ENCODE measurements around a stretch of chr10.

DNA sequence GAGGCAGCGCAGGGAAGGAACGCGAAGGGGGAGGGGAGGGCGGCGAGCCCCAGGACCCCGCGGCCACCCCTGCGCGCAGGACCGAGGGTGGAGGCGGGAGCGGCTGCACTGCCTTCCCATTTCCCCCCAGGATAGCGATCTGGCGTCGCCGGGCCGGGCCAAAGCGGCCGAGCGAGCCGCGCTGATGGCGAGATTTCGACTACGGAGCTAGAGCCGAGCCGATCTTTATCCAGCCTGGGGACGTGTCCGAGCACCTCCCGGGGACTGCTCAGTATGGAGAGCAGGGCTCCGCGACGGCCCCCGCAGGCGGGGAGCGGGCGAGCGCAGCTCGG lies 563 bp upstream of the CRTAC1 start:
- PRO-cap, 2 experiments = no peak in any of the 2 experiments

DNA sequence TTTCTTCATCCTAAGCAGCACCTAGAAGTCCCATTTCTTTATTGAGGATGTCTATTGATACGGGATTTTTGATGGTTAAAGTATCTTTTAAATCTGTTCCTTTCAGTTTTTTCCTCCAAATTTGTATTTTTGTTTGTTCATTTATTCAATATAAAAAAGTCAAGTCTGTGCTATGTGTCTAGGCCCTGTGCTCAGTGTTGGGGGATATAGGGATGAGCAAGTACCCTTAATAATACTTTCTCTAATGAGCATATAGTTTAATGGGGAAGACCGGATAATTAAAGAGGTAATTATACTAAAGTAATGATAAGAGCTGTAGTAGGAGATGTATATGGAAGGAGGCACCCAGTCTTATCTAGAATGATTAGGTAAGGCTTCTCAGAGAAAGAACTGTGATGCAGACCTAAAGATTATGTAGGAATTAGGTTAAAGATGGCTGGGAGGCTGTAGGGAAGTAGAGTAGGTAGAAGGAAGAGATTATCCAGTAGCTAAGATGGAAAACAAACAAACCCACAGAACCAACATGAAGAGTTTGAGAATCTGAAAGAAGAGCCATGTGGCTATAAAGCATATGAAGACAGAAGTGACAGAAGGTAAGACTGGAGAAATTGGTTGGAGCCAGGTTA lies 50.7 kb downstream of the R3HCC1L start:
- PRO-cap, 2 experiments = no peak in any of the 2 experiments

GRCh38 chr10:98235328-98235557 lies 32.8 kb downstream of the LOXL4 start:
- PRO-cap, 2 experiments = no peak in any of the 2 experiments

- PRO-cap, 2 experiments = no peak in any of the 2 experiments
Observed at GRCh38 chr10:98316789-98317181, 48.8 kb upstream of the LOXL4 start.

- PRO-cap, 2 experiments = no peak in any of the 2 experiments
Observed at GRCh38 chr10:98403202-98403749, 11.7 kb downstream of the PYROXD2 start.

DNA sequence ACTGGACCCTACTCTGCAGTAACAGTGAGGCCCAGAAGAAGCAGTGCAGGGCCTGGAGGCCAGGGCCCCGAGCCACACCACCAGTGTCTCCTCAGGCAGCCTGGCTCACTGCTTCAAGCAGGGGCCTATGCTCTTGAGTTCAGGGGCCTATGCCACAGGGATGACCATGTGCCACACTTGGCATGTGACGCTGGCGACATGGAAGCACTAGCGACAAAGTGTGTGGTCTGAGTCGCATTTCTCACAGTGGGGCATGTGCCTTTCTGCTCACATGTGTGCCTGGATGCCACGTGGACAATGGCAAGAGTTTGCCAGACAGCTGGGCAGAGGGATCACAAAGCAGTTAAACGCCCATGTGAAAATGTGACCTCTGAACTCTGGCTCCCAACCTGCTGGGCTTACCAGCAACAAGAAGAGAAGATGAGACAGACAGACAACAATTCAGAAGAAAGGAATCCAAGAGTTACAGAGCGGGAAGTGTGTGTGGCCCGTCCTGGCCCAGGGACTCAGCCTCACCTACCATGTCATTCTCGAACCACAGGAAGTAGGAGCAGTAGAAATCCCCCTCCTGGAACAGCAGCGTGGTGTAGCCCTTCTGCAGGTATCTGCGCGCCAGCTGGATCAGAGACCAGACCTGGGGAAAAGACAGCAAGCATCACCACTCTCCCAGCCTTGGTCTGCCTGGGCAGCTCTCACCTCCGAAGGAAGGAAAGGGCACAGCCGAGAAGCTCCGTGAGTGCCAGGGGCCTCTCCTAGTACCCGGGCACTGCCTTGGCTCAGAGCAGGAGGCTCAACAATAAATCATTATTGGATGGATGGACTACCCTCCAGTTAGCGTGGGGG lies 4.8 kb upstream of the PYROXD2 start:
- PRO-cap, 2 experiments = no peak in any of the 2 experiments

- PRO-cap, 2 experiments = peak in 2 of 2 experiments; most common plus-strand start chr10:98467652 (in 1)
Observed at GRCh38 chr10:98467498-98467888, 20.8 kb upstream of the HPS1 start.

DNA sequence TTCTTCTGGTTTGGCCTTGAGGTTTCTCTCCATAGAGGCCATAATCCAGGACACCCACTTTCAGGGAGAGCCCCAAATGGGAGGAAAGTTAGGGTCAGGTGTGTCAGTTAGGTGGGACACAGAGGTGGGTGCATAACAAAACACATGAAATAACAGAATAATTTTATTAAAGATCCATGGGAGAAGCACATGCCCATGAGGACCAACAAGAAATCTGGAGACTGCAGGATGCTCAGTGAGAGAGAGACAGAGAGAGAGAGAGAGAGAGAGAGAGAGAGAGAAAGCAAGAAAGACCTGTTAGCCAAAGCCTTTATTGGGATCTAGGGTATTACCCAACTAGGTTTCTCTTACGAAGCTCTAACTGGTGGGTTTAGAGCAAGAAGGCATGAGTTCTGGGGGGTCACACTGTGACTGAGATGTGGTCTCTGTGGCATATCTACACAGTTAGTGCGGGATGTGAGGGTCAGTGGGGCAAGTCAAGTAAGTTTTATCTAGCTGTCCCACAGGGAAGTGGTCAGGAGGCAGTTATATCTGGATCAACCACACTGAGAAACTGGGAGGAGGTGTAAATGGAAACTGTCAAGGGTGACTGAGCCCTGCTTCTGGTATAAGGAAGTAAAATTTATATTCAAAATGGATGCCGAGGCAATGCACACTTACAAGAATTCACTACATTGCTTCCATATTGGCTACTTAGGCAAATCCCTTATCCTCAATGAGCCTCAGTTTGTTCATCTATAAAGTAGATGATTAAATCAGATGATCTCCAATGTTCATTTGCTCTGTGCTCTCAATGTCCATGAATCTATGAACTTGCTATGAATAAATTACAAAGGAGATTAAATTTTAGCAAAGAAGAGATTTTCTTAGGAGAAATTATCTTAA lies 331.5 kb upstream of the HPS1 start:
- PRO-cap, 2 experiments = no peak in any of the 2 experiments

- PRO-cap, 2 experiments = no peak in any of the 2 experiments
Observed at GRCh38 chr10:99357572-99358053, 28.5 kb downstream of the CNNM1 start.

DNA sequence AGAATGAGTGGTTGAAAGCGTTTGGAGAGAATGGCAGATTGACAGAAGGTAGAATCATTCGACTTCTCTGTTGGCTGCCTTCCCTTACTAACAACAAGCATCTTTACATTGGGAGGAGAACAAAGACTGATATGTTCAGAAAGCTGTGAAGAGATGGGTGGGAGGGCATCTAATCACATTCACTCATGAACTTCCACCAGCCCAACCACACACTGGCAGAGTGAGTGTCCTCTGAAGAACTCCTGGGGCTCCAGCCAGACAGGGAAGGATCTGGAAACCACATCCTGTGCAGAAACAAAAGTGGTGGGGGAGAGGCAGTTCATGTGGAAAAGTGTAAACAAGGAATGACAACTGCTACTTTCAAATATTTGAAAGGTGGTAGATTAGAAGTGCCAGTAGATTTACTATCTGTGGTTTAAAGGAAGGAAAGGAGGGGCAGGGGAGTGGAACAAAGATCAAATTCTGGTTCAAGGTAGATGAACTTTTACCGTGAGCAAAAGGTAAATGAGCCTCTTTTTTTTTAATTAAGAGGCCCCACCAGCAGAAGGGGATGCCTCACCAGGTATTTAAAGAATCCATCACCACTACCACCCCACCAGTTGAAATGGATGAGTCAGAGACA lies 34.6 kb downstream of the GOT1 start:
- PRO-cap, 2 experiments = no peak in any of the 2 experiments

- PRO-cap, 2 experiments = no peak in any of the 2 experiments
Observed at GRCh38 chr10:99426665-99427181, 3.7 kb downstream of the GOT1 start.

GRCh38 chr10:99434278-99434951 lies 4.0 kb upstream of the GOT1 start:
- PRO-cap, 2 experiments = no peak in any of the 2 experiments

- PRO-cap, 2 experiments = no peak in any of the 2 experiments
Observed at GRCh38 chr10:99526742-99527445, 5.8 kb upstream of the NKX2-3 start.

DNA sequence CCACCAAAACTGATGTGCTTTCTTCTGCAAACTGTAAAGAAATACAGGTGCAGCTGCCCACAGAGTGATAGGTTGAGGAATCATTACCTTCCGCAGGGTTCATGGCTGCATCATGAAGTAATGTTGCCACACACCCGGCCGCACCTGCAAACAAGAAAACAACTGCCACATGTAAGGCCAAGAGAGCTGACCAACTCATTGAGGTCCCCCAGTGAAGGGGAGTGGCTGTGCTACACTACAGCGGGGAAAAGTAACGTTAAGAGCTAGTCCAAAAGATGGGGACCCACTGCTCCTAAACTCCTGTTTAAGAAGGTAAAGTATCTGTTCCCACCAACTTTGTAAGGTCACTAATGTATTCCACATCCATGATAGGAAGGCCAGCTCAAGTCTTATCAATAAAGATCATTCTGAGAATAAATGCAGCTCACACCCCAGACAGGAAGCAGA lies 7.8 kb downstream of the SLC25A28 start:
- PRO-cap, 2 experiments = no peak in any of the 2 experiments

DNA sequence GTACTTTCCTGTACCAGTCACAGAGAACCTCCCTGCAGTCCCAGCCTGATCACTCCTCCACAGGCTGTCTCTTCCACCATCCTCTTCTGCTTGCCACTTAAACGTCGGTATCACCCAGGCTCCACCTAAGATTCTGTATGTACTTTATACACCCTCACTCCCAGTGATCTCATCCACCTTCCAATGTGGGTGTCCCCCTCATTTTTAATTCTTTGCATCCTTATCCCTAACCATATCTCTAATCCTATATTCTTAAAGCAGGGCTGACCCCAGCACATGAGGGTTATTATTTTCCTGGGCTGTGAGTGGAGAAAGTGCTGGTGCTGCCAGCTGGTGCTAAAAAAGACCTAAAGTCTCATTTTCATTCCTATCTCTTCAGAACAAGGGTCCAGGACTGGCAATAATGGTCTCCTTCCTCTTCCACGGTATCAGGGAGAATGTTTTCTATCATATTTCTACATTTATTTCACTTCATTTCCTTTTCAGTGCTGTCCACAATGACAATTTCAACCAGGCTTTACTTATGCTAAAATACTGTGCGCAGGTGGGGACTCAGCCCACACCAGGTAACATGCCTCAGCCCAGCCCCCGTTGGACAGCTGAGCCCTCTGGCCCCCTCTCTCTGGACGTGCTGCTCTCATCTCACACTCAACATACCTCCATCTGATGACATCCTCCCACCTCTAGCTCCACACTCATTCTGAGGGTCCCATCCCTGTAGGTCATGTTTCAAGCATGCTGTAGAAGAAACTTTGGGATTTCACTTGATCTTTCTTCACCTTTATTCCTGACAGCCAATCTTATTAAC lies 15.2 kb downstream of the COX15 start:
- PRO-cap, 2 experiments = no peak in any of the 2 experiments

DNA sequence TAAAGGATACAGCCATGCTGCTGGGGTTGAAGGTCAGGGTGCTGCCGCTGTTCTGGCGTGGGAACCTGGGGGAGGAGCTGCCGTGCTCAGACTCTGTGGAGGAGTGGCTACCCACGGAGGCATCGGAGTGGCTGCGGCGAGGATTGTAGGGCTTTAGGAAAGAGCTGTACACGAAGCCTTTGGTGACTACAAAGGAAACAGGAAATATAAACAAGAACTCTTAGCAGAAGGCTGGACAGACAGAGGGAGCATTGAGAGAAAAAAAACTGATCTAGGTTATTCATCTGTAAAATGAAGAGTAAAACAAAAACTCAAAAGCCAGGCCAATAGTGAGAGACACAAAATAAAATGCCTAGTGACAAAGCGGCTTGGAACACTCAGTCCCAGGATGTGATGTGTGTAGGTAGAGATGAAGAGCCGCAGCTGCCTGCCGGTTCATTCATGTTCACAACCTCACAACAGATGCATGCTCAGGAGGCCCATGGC lies 97.8 kb downstream of the ABCC2 start:
- PRO-cap, 2 experiments = no peak in any of the 2 experiments

DNA sequence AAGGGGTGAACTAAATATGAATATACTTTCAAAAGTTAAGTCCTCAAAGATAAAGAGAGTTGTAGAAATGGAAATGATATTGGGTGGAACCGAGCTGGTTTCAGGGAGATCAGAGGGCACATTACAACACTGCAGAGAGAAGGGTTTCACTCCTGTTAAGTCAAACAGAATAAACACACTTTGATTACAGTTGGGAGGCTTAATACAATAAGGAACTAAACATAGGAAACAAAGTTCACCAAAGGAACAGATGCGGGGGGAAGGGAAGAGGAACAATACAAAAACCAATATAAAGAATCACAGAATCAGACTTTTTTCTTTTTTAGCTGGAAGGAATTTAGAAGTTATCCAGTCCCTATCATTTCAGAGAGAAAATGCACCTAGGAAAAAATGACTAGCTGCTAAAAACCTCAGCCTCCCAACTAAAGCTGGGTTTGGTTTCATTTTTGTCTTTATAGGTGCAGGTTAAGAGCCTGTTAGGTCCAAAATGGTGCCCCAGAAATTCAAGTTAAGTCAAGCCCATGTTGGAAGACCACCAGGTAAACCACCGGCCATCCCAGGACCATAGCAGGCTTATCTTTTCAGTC lies 82.0 kb downstream of the DNMBP start:
- PRO-cap, 2 experiments = peak in 2 of 2 experiments; most common plus-strand start position 249 of the sequence (in 2); most common minus-strand start position 123 of the sequence (in 1)

- PRO-cap, 2 experiments = no peak in any of the 2 experiments
Observed at GRCh38 chr10:99976956-99977650, 32.6 kb downstream of the DNMBP start.

GRCh38 chr10:100291292-100291863 lies 4.9 kb upstream of the BLOC1S2 start:
- PRO-cap, 2 experiments = no peak in any of the 2 experiments

DNA sequence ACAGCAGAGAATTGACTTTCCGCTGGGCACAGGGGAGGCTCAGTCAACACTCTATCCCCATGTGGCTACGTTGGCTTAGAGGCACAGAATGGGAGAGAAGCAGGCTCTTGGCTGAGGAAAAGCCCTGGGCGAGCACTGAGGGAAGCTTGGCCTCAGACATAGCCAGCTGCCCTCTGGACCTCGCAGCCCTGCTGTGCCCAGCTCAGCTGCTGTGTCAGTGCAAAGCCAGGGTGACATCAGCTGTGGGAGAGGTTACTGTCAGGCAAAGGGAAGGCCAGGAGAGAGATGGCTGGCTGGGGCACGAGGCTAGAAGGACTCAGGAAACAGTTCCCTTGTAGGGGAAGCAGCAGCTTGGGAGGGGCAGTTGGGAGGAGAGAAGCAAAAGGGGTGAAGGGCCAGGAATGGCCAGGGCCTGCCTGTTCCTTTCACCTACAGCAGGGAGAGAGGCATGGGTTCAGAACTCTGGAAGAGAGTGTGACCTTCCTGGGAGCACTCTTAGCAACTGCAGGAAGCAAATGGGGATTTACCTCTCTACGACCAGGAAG lies 5.9 kb upstream of the SCD start:
- PRO-cap, 2 experiments = no peak in any of the 2 experiments

Measured in Colon Carcinoma Metastatic in the Lung (tissue), 2 donors.